Bronchial lymph node (tissue), 1 donor: ENCODE measurements around the gene UBE2A.

GRCh38 chrX:115562143-115562443 lies 1.1 kb downstream of the PLS3 start:
- PRO-cap: bidirectional peak, plus-strand start at chrX:115562286, minus-strand start at chrX:115562087

DNA sequence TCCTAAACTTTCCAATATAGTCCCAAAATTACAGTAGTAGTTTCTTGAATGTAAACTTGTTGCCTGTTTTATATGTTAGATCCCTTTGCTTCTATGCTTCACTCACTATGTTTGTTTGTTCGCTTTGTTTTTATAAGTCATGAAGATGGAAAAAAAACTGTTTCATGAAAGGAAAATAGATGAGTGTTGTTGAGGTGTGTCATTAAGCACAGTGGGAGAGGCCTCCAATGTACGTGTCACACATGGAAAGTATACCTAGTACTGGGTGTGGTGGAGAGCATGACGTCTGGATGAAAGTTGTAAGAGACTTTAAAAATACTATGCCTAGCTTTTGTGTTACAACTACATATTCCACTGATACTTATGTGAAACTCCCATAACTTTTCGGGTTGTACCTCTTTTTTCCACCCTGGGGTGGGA lies 28.4 kb downstream of the PLS3 start:
- PRO-cap: no peak

DNA sequence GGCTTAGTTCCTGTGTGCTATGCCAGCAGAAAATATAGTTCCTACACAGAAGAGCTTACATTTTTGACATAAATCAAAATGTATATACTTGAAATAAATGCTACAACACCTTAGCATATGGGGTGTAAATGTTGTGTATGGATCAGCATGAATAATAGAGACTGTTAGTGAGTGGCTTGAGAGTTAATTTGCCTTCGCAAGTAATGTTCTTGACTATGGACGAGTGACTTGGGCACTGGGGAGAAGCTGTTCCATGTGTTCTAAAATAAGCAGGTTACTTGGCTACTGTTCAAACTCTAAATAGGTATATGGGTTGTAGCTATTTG lies 32.0 kb downstream of the PLS3 start:
- PRO-cap: no peak

DNA sequence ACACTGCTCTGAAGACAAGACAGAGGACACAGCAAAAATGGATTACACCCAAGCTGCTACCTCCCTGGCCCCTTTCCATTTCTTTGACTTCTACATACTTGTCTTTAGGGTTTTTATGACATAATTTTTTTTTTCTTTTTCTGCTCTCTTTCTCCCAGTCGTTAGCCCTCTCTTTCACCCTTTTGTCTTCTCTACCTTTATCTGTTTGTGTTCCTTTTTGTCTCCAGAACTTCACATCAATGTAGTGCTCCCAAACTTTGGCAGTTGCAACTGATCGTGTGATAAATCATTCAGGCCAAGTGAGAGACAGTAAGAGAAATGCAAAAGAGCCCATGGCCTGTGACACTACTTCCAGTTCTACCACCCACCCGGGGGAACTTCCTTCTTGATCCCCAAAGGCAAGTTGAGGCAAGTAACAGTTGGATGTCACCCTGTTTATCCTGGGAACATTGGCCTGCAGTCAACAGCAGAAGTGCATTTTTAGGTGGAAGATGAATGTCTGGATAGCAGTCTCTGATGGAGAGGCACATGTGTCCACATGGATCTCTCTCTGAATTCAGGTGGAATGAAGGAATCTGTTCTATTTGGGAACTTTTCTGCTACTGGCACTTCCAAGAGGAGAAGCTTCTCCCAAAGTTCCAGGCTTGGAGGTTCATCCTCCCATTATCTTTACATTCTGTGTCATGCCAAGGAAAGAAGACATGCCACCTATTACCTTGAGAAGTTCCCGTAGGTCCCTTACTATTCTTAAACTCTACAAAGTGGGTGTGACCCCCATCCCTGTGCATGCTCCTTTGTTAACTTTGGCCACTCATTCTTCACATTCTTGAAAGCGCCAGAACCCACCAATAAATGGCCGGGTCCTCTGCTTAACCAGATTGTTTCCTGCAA lies 265.7 kb upstream of the AGTR2 start:
- PRO-cap: no peak

DNA sequence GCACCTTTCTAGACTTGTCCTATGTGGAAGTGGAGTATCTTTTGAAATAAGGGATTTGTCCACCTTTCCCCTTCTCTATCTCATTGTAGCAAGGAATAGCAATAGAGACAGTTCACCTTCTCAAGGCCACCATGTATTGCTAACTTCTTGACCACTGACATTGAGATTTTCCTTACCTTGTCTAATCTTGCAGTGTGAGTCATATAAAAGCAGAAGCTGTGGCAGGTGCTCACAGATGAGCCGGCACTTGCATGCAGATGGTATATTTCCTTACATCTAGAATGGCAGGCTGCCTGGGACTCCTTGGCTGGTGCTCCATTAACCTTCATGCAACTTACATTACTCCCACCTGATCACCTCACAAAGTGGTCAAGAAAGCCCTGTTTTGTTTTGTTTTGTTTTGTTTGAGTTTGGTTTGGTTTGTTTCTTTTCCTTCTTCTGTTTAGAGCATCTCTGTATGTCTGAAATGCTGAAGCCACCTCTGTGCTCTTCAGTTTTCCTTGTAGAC lies 68.4 kb downstream of the AGTR2 start:
- PRO-cap: no peak

DNA sequence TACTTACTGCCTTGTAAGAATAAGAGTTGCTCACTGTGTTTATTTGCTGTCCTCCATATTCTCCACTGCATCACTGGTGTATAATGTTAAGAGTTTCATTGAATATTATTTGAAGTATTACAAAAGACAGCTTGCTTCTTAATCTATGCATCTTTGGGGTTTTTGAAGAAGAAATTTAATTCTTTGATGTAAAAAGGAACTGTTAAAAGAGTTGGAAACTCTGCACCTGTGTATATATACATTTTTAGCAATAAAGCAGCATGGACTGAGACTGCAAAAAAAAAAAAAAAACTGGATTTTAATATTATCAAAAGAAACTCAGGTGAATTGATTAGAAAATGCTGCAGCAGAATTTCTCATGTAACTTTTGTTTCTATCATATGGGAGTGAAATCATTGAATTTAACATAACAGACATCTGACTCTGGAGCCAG lies 538.8 kb upstream of the CT83 start:
- PRO-cap: no peak

DNA sequence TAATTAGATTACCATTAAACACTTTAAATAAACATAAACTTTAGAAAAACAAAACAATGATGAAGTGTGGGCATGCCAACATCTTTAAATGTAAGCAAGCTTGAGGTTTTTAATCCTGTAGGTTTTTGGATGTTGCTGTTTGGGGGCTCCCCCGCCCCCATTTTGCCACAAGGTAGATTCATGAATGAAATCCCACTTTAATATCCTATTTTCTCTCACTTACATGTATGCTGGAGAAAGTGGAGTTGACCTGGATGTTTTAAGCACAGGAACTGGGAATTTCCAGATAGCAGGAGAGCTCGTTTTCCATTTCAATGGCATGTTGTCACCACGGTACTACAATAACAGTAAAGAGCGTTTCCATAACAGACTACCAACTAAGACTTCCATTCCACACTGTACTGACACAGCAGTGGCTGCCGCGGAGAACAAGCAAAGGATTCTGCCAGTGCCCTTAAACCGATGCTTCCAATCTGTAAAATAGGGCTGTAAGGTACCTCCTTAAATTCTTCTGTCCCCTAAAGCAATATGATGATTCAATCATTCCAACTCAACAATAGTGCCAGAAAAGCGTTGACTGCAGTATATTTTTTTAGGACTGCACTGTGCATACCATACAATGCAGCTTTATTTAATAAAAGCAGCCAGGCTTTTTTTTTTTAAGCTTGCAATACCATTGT lies 144.0 kb downstream of the KLHL13 start:
- PRO-cap: no peak

GRCh38 chrX:118189590-118189982 lies 73.0 kb upstream of the KLHL13 start:
- PRO-cap: no peak

GRCh38 chrX:118527912-118529007 lies 32.6 kb downstream of the DOCK11 start:
- PRO-cap: unidirectional peak, plus-strand start at chrX:118528430; unidirectional peak, plus-strand start at chrX:118528482

DNA sequence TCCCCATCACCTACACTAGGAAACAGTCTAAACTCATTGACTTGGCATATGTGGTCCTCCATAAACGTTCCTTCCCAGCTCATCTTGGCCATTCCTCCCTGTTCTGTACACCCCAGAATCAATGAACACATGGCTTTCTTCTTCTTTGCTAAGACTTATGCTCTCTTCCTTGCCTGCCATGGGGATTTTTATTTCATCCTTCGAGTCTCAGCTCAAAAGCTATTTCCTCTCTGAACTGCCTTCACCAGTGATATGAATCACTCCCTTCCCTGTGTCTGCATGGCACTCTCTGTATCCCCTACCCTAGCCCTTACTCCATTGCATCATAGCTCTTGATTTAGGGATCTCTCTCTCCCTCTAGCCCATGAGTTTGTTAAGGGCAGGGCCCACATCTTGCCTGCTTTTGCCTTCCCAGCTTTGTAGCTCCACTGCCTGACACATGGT lies 34.8 kb downstream of the DOCK11 start:
- PRO-cap: no peak

- PRO-cap: no peak
These were observed 24.5 kb upstream of the IL13RA1 start for GRCh38 chrX:118702947-118703329.

DNA sequence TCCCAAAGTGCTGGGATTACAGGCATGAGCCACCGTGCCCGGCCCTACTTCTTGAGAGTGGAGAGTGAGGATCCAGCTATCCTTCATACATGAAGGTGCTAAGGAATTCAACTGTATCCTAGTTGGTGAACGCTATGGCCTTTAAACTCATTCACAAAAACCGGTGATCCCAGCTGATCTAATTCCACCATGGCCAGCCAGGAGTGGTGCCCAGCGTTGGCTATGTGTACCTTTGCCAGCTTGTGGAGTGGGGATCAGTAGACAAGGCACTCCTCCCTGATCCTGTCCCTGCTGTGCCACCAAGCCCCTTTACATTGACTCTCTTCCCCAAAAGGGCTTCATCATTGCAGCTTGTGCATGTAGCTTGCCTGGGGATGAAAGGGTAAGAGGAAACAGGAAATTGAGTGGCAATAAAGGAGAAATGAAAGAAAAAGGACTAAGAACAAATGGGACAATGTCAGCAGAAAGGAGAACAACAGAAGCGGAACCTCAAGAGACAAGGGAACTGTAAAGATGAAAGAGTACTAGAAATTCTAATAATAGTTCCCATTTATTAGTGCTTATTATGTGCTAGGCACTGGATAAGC lies 8.8 kb upstream of the IL13RA1 start:
- PRO-cap: no peak

GRCh38 chrX:118724877-118725297 lies 2.5 kb upstream of the IL13RA1 start:
- PRO-cap: no peak

GRCh38 chrX:118768319-118768938 lies 41.0 kb downstream of the IL13RA1 start:
- PRO-cap: no peak

GRCh38 chrX:119234942-119235787 lies 920 bp upstream of the PGRMC1 start:
- PRO-cap: unidirectional peak, plus-strand start at chrX:119235256

GRCh38 chrX:119390129-119390468 lies 9.0 kb upstream of the SLC25A43 start:
- PRO-cap: no peak

GRCh38 chrX:119574273-119575461 lies at the start of gene UBE2A:
Gene UBE2A (plus strand): TSS chrX:119574563.
- PRO-cap: bidirectional peak, plus-strand start at chrX:119574563, minus-strand start at chrX:119574384; unidirectional peak, minus-strand start at chrX:119575132

DNA sequence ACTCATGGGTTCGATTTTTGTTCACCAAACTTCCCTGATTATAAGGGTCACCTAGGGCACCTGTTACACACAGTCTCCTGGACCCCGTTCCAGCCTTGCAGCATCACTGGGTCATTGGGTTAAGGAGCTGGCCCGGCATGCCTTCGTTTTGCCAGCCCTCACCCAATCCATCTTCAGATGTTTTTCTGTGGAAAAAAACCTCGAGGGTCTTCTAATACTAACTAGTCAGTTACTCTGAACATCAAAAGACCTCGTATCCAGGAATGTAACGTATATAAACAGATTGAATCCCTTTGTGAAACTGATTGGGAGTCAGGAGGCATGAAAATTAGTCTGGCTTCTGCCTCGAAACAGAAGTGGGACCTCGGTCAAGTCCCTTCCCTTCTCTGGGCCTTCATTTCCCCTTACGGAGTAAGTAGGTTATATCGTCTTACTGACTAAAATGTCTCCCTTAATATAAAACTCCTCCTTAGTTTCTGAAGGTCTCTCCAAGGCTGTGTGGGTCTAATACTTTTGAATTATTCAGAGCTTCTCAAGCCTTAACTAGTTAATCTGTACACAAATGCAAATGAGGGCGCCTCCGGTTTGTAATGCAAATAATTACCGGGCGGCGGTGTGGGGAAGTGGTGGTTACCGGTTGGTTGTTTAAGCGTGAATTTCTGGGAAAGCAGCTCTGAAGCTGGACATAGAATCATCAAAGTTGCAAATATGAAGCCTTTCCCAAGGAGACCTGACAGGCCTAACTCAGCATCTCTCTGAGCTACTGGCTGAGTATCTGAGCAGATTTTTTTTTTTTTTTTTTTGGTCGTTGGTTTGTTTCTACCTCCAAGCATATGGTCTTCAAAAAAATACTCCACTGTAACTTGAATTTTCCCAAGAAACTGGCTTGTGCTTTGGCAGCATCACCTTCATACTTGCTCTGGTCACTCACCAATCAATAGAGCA lies 43.3 kb downstream of the UBE2A start:
- PRO-cap: bidirectional peak, plus-strand start at position 648 of the sequence, minus-strand start at position 471 of the sequence

- PRO-cap: no peak
These were observed 15.4 kb downstream of the SEPTIN6 start for GRCh38 chrX:119677522-119678043.

- PRO-cap: bidirectional peak, plus-strand start at chrX:119682524, minus-strand start at chrX:119682388
These were observed 10.7 kb downstream of the SEPTIN6 start for GRCh38 chrX:119681950-119682979.